Paraaortic lymph node (tissue), 1 donor: ENCODE measurements around a stretch of chr3.

DNA sequence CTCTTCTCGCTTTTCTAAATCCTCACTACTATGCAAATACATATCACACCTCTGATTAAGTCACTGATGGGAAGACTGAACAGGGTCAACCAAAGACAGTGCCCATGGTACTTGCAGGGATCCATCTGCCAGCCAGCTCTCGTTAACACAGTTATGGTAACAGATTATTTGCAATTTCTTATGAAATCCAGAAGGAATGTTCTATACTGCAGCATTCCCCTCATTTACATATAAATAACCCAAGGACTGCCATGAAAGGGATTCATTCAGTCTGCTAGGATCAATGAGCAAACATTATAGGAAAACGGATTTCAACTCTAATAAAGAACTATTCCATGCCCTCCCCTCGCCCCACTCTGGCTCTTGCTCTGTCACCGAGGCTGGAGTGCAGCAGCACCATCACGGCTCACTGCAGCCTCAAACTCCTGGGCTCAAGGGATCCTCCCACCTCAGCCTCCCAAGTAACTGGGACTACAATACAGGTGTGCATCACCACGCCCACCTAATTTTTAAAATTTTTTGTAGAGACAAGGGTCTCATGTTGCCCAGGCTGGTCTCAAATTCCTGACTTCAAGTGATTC lies 37.9 kb downstream of the MKRN2 start:
- PRO-cap: no peak

DNA sequence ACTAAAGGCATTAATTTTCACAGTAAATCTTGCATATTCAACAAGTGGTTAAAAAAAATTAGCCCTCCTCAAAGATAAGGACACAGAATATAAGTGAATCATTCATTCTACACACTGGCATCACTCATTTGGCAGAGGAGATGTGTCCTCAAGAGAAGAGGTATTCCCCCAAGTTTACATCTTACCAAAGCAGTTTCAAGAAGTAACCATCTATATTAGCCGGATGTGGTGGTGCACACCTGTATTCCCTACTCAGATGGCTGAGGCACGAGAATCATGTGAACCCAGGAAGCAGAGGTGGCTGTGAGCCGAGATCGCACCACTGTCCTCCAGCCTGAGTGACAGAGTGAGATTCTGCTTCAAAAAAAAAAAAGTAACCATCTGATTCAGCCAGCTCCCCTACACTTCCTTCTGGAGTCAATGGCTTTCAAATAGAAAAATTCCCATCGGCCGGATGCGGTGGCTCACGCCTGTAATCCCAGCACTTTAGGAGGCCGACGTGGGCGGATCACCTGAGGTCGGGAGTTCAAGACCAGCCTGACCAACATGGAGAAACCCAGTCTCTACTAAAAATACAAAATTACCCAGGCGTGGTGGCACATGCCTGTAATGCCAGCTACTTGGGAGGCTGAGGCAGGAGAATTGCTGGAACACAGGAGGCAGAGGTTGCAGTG lies 15.4 kb downstream of the RAF1 start:
- PRO-cap: no peak

DNA sequence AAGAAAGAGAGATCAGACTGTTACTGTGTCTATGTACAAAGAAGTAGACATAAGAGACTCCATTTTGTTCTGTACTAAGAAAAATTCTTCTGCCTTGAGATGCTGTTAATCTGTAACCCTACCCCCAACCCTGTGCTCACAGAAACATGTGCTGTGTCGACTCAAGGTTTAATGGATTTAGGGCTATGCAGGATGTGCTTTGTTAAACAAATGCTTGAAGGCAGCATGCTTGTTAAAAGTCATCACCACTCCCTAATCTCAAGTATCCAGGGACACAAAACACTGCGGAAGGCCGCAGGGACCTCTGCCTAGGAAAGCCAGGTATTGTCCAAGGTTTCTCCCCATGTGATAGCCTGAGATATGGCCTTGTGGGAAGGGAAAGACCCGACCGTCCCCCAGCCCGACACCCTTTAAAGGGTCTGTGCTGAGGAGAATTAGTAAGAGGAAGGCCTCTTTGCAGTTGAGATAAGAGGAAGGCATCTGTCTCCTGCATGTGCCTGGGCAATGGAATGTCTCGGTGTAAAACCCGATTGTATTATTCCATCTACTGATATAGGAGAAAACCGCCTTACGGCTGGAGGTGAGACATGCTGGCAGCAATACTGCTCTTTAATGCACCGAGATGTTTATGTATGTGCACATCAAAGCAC lies 10.3 kb upstream of the RAF1 start:
- PRO-cap: no peak

DNA sequence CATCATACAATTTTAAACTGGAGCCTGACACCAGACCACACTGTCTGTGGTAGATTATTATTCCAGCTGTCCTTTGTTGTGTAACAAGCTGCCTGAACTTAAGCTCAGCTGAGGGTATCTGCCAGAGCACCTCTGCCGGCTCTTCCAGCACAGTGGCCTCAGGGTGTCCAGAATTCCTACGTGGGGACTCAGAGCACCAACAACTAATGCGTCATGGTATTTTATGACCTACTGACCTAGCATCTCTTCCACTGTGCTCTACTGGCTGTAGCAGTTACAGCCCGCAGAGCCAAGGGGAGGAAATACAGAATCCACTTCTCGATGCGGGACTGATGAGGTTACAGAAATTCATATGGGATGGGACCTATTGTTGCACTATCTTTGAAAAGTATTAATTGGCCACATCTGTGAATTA lies 15.6 kb upstream of the RAF1 start:
- PRO-cap: no peak

DNA sequence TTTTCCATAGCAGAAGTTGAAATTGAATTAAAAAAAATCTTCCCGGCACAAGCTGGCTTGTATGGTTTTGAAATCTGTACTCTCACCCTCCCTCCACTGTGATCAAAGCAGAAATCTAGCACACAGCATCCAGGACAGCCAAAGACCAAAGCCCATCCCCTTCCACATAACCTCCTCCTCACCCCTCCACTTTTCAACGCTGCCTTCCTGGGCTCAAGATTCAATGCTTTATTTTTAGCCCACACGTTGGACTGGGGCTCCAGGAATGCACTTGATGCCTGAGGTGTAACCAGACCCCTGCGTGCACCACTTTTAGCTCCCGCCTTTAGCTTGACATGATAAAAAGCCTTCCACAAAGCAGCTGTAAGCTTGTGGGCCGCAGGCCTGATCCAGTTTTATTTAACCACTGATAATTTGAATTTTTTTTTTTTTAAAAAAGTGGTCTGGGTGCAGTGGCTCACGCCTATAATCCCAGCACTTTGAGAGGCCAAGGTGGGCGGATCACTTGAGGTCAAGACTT lies 29.8 kb downstream of the TMEM40 start:
- PRO-cap: no peak

DNA sequence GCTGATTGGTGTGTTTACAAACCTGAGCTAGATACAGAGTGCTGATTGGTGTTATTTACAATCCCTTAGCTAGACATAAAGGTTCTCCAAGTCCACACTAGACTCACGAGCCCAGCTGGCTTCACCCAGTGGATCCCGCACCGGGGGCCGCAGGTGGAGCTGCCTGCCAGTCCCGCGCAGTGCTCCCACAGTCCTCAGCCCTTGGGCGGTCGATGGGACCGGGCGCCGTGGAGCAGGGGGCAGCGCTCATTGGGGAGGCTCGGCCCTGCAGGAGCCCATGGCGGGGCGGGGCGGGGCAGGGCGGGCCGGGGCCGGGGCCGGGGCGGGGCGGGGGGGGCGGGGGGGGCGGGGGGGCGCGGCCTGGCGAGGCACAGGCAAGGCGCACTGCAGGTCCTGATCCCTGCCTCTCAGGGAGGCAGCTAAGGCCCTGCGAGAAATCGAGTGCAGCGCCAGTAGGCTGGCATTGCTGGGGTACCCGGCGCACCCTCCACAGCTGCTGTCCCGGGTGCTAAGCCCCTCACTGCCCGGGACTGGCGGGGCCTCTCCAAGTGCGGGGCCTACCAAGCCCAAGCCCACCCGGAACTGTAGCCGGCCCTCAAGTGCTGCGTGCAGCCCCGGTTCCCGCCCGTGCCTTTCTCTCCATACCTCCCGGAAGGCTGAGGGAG lies 9.7 kb upstream of the TMEM40 start:
- PRO-cap: no peak

DNA sequence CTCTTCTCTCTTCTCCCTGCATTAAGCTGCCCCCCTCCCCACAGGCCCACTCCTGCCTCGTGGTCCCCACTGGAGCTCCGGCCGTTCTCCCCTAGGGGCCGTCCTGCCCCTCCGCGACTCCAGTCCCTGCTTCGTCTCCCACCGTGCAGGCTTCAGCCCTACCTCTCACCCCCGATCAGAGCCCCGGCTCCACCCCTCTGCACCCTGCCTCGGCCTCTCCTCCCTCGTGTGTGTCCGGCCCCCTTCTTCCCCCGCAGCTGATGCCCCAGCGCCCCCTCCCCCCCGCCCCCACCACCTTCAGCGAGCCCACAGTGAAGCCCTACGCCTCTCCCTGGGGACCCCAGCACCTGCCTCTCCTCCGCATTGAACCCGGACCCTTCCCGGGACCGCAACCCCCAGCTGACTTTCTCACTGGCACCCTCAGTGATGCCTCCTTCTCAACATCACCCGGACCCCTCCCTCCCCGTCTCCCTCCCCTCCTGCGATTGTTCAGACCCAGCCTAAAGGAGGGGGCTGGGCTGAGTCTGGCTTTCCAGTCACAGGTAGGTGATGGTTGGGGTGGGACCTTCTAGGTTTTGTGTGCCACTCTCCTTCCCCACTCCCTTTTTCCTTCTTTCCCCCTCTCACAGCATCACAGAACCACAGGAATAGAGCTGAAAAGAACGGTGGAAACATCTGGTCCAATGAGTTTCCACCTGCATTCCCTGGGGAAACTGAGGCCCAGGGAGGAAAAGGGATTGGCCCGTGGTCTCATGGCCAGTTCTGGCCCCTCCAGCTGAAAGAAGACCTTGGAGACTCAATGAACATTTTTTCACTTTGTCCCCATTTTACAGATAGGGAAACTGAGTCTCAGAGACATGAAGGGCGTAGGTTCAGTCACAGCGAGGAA lies 659 bp downstream of the CAND2 start:
- PRO-cap: no peak

GRCh38 chr3:12798450-12799072 lies 2.1 kb downstream of the CAND2 start:
- PRO-cap: no peak

DNA sequence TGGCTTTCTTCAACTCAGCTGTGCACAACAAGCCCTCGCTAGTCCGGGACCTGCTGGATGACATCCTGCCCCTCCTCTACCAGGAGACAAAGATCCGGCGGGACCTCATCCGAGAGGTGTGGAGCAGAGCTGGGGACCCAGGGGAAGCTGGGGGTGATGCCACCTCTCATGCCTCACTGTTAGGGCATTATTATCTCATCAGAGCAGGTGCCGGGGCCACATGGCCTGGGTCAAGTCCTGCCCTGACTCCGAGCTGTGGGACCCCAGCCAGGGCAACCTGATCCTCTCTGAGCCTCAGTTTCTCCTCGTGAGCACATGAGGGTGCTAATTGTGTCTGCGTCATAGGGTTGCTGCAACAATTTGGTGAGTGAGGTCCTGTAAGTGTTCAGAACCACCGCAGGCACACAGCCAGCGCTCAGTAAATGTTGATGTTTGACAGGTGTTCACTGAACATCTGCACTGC lies 15.8 kb downstream of the RPL32 start:
- PRO-cap: no peak

- PRO-cap: no peak
These were observed 356 bp upstream of the RPL32 start for GRCh38 chr3:12841759-12842082.

GRCh38 chr3:12896525-12897294 lies 55.3 kb upstream of the RPL32 start:
- PRO-cap: no peak

DNA sequence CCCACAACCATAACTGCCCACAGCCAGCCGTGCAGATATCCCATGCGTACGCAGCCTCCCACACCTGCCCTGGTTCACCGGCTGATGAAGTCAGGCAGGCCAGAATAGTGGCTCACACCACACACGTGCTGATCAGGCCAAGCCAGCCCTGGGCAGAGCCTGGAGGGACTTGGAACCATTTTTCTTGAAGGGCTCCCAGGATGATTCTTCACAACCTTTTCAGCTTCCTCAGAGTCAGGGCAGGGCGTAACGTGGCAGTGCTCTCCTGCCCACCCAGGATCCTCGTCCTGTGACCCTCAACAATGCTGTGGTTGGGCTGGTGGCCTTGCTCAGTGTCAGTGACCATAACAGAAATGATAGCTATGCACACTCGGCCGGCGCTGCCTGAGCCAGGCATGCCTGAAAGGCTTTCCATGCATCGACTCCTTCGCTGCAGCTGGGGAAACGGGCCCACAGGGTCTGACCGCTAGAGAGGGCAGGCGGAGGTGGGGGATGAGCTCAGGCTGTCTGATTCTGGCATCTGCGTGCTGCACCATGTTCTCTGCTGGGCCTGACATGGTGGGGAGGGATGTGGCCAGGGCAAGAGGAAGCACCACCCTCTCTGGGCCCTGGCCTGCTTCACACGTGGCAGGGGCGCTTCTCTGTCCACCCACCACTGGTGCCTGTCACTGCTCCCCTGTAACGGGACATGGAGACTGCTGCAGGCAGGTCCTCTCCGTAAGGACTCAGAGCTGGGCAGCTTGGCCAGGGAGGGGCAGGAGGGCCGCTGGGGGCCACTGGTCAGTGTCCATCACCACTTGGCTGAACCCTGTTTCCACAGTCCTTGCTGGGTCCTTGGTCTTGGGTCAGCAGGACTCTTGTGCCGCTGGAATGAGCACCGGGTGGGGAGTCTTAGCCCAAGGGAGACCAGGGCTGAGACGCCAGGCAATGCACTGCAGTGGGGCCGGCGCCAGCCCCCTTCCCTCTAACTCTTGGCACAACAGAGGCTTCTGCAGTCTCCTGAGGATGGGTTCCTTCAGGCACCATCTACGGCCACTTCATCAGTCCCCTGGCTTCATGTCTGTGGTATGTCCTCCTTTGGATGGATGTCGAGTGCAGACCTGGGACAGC lies 64.1 kb upstream of the RPL32 start:
- PRO-cap: no peak

GRCh38 chr3:13002389-13002632 lies 70.9 kb downstream of the IQSEC1 start:
- PRO-cap: bidirectional peak, plus-strand start at chr3:13002836, minus-strand start at chr3:13002564

- PRO-cap: bidirectional peak, plus-strand start at chr3:13002836, minus-strand start at chr3:13002564
These were observed 70.6 kb downstream of the IQSEC1 start for GRCh38 chr3:13002633-13003060.

DNA sequence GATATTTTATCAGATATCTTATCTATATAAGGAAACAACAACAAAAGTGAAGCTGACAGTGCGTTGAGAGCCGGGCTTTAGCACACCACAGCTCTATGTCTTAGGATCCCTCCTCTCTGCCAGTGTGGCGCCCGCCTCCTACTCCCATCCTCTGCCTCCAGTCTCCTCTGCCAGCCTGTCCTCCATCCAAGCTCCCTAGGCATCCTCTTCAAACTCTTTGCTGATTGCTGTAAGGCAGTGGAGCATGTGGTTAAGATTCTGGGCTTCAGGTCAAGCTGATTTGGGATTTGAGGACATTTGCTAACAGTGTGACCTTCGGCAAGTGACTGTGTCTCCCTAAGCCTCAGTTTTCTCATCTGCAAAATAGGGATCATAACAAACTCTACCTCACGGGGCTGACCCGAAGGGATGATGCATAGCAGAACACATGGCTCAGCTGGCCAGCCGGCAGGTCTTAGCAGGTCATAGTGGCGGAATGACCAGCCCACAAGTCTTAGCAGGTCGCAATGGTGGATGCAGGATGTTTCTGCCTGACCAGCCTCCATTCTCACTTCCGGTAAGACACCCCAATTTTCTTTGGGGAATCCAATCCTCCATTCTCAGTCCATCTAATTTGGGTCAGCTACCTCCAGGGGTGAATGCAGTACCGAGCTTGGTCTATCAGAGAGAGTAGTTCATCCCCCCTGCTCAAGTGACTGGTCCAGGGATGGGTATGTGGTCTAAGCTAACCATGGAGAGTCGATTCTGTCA lies 63.3 kb downstream of the IQSEC1 start:
- PRO-cap: no peak

DNA sequence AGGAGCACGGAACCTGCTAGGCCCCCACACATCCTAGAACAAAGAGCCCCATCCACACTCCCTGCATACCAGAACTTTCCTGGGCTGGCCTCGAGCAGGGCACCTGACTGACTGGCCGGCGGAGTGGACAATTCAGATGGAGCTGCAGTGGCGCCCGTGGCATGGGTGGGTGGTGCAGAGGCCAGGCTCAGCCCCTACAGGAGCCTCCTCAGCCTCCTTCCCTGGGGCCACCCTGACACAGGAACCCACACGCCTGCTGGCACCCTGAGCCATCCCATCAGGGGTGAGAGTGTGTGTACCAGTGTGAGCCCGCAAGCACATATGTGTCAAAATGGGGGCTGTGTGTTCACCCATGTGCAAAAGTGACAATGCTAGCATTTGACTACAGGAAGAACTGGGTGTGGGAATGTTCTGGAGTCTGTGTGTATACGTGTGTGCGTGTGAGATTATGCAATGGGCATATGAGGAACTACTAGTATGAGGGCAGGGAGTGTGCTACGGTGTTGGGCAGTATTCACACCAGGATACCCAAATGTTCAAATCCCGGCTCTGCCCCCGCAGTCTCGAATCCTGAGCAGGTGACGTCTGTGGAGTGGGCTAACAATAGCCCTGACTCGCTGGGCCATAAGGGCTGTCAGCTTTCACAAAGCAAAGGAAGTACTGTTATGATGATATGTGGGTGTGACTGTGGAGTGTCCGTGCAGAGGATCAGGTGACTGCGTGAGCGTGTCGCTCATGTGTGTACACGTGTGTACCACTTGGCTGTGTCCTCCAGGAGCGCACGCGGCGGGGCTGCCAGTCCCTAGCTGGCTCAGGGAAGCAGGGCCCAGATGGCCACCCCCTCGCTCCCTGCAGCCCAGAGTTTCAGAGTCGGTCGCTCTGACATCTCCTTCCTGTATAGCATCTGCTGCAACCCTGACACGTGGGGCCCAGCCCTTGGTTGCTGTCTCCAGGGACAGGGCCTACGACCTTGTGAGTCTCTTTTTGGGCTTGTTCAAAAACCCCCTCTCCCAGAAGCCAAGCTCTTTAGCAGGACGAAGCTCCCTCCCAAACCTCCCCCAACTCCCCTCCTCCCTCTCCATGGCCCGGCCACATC lies 27.3 kb downstream of the IQSEC1 start:
- PRO-cap: bidirectional peak, plus-strand start at position 997 of the sequence, minus-strand start at position 866 of the sequence

- PRO-cap: no peak
These were observed 76.5 kb upstream of the IQSEC1 start for GRCh38 chr3:13149841-13150040.

DNA sequence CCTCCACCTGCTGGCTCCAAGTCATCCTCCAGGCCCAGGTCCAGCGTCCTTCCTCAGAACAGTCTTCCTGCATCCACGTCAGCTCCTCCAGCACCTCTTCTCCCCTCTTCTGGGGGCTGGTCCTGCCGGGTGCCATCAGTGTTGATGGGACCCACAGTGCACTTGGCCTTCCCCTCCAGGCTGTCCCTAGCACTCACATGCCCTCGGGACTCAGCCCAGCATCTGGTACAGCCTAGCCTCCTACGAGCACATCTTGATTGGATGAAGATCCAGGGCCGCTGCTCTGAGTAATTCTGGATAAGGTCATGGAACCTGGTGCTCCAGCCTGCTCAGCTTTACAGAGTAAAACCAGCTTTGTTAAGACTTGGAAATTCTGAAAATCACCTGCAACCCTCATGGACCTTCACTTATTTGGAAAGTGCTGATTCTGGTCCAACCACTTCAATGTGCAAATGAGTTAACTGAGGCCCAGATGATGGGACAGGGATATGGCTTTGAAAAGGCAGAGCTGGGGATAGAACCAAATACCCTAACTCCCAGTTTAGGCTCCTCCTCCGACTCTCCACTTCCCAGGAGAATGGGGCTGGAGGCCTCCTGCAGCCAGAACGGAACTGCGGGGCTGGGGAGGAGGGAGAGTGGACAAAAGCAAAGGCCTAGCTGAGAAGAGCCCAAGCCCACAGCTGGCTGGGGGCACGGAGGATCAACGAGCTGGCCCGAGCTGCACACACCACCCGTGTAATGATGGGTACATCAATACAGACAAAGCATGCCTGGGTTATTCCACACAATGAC lies 75.1 kb downstream of the NUP210 start:
- PRO-cap: no peak

- PRO-cap: no peak
These were observed 72.8 kb downstream of the NUP210 start for GRCh38 chr3:13346963-13348062.

GRCh38 chr3:13352721-13353262 lies 67.3 kb downstream of the NUP210 start:
- PRO-cap: no peak